Renal cortical epithelial cell (primary cell): Measurements from ENCODE around the gene EEA1.

- RRBS: no CpG with 5 or more reads among the region's 5 CpGs
Measured at GRCh38 chr12:92146928-92147476, 1.4 kb upstream of the BTG1 start.

DNA sequence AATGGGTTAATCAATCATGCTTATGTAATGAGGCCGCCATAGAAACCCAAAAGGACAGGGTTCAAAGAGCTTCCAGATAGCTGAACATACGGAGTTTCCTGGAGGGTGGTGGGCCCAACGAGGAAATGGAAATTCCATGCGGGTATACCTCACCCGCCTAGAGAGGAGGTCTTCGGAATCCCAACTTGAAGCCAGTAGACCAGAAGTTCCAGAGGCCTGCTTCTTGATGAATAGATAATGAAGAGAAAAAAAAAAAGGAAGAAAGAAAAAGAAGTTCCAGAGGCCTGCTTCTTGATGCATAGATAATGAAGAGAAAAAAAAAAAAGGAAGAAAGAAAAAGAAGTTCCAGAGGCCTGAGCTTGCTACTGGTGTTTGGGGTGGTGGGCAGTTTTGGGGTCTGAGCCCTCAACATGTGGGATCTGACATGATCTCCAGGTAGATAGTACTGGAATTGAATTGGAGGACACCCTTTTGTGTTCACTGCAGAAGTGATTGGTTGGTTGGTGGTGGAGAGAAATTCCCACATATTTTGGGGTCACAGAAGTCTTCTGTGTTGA lies 11.3 kb upstream of the BTG1 start:
- RRBS: no CpG with 5 or more reads among the region's 6 CpGs

GRCh38 chr12:92158771-92159503 lies 13.3 kb upstream of the BTG1 start:
- RRBS: no CpG with 5 or more reads among the region's 6 CpGs

GRCh38 chr12:92365212-92365864 lies 219.7 kb upstream of the BTG1 start:
- RRBS: no CpG with 5 or more reads among the region's 3 CpGs

- RRBS: no CpG with 5 or more reads among the region's 7 CpGs
Measured at GRCh38 chr12:92445150-92445757, 257.5 kb upstream of the PLEKHG7 start.

GRCh38 chr12:92502272-92502710 lies 200.5 kb upstream of the PLEKHG7 start:
- RRBS: no CpG with 5 or more reads among the region's 1 CpG

GRCh38 chr12:92602620-92603046 lies 100.2 kb upstream of the PLEKHG7 start:
- RRBS: no CpG with 5 or more reads among the region's 2 CpGs

- RRBS: no CpG with 5 or more reads among the region's 5 CpGs
Measured at GRCh38 chr12:92785927-92787261, 83.6 kb downstream of the PLEKHG7 start.

DNA sequence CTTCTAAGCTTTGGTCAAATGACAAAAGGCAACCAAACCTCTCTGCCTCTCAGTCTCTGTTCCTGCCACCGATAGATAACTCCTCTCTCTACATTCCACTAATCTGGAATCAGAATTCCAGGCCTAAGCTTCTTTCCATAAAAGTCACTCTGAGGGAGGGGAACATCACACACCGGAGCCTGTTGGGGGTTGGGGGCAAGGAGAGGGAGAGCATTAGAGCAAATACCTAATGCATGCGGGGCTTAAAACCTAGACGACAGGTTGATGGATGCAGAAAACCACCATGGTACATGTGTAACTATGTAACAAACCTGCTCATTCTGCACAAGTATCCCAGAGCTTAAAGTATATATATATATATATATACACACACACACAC lies 108.7 kb downstream of the EEA1 start:
- RRBS: no CpG with 5 or more reads among the region's 4 CpGs

- RRBS: under 1% methylated on average over 64 of the region's 107 CpGs
Measured at GRCh38 chr12:92928400-92929401, at the start of gene EEA1. Gene EEA1, minus strand, starts transcription at chr12:92929295.

- RRBS: no CpG with 5 or more reads among the region's 6 CpGs
Measured at GRCh38 chr12:92977034-92977782, 48.1 kb upstream of the EEA1 start.

DNA sequence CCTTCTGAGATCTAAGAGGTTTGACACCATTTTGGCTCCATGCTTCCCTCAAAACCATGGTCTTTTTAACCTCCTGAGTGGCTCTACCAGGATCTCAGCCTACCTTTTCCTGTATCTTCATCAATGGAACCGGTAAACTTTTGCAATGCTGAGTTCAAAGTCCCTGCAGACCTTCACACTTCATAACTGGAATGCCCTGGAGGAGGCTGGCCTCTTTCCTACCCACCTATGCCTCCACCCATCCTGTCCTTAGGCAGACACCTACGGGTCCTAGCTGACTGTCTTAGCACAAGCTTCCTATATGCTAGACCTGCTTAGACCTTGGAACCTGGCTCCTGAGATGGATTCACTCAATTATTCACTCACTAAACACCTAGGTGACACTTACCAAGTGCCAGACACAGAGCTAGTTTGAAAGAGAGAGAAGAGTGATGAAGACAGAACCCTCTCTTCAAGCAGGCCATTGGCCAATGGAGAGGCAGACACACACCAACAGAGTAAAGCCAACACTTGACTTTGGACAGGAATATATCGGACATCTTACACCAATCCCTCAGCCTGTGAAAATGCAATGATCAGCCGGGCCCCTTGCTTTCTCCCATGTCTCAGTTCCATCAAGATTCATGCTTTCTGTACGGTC lies 89.7 kb upstream of the EEA1 start:
- RRBS: no CpG with 5 or more reads among the region's 5 CpGs

DNA sequence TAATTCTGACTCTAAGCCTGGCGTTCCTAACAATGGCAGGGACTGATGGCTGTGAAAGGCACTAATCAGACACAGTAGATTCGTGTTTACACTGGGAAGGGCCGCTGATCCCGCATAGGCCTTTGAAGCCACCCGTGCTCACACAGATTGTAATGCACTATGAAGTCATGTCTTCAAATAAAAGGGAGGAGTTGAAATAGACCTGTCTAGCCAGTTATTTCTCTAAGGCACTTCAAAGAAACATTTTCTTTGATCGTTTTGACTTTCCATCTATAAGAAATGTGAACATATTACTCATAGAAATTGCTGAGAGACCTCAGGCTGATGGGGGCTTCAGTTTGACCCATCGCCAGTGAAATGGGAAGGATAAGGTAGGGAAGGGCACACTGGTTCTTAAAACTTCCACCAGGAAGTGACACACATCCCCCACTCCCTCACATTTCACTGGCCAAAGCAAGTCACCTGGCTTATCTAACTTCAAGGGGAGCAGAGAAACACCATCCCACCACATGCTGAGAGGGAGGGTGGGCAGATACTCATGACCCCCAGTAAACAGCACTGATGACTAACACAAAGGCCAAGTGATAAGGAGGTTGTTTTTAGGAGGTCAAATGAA lies 91.4 kb upstream of the EEA1 start:
- RRBS: no CpG with 5 or more reads among the region's 7 CpGs

GRCh38 chr12:93166771-93167333 lies 210.9 kb upstream of the NUDT4 start:
- RRBS: no CpG with 5 or more reads among the region's 4 CpGs

DNA sequence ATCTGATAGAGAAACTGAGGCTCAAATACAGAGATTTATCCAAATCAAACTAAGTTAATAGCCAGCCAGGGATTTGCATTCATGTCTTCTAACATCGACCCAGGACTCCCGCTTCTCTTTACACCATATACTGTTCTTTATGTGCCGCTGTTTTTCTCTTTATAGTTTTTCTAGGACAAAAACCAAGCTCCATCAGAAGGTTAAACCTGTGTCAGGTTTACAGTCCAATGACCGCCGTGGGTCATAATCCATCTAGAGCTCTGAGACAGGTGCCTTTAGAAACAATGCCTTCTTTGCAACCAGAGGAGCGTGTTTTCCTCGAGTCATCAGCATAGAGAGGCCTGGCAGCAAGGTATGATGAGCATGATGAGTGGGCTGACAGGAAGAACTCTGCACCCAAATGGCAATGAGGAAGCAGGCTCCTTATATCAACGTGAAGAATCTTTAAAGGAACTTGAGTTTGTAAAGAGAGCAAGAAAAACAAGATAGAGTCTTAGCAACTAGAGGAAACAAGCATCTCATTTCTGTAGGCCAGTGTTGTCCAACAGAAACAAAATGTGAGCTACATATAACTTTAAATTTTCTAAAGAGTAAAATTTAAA lies 60.5 kb upstream of the NUDT4 start:
- RRBS: no CpG with 5 or more reads among the region's 8 CpGs

GRCh38 chr12:93590898-93592163 lies 18.9 kb downstream of the SOCS2 start:
- RRBS: 1% methylated on average over 7 of the region's 44 CpGs

- RRBS: no CpG with 5 or more reads among the region's 4 CpGs
Measured at GRCh38 chr12:93595327-93595903, 22.9 kb downstream of the SOCS2 start.

DNA sequence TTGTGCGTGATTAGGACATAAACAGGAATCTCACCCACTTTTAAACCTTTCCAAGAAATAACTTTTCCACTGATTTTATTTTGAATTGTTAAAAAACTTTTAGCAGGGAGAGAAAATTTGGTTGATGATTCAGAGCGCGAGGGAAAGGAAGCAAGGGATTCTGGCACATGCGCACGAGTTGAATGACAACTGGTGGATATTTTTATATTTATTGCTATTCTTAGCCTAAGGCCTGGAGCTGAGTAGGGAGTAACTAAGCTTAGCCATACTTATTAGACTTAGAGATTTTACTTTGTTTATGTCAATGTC lies 101.0 kb downstream of the CRADD start:
- RRBS: no CpG with 5 or more reads among the region's 5 CpGs

- RRBS: no CpG with 5 or more reads among the region's 16 CpGs
Measured at GRCh38 chr12:93990761-93991501, 157.4 kb upstream of the PLXNC1 start.

DNA sequence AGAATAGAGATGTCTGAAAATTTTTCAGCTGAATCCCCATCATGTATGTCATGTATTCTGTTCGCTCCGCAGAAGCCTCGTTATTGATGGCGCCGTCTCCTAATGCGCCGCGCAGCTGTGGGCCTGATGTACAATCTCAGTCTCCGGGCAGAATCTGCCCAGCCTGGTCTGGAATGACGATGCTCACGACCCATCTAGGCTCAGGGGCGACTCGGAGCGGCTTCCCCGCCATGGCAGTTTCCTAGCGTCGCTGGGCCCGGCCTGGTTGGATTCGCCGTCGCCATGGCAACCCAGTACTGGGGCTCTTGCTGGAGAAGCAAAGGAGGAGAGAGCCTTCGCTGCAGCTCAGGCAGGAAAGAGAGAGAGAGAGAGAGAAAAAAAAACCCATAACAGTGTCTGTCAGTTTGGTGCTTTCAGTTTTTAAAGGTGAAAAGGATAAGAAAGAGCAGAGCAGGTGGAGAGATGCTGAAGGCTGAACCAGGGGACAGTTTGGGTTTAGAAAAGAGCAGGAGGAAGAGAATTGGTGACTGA lies 38.5 kb downstream of the PLXNC1 start:
- RRBS: no CpG with 5 or more reads among the region's 22 CpGs